LHCN-M2 (cell line): ENCODE measurements around a stretch of chr11.

GRCh38 chr11:12079956-12080773, 30.2 kb upstream of the MICAL2 start:
- RAMPAGE, long total RNA = no peak

- RAMPAGE, long total RNA = no peak
These were observed 6.6 kb upstream of the MICAL2 start for GRCh38 chr11:12103725-12104353.

GRCh38 chr11:12126548-12127486, 16.4 kb downstream of the MICAL2 start:
- RAMPAGE, long total RNA = no peak

- RAMPAGE, long total RNA = no peak
These were observed 34.0 kb downstream of the MICAL2 start for GRCh38 chr11:12144328-12144797.

DNA sequence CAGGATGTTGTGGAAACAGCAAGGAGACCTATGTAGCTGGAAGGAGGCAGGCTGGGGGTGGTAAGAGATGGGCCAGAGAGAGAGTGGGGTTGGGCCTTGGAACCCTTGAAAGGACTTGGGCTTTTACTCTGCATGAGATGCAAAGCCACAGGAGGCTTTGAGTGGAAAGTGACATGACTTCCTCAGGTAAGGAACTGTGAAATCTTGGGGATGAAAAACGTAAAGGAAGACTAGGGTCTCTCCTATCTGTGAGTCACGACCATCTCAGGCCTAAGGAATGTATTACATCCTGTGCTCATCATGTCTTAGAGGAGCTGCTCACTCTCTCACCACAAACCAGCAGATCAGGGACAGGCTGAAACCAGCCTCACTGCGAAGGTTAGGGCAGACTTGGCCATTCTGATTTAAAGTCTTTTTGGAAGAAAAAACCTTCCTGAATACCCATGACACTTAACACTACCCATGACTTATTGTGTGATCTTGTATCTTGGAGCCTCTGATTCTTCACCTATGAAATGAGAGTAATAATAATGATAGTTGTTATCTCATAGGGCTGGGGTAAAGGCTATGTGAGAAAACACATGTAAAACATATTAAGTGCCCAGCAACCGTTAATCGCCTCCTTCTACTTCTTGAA, 65.5 kb downstream of the MICAL2 start:
- RAMPAGE, long total RNA = no peak

DNA sequence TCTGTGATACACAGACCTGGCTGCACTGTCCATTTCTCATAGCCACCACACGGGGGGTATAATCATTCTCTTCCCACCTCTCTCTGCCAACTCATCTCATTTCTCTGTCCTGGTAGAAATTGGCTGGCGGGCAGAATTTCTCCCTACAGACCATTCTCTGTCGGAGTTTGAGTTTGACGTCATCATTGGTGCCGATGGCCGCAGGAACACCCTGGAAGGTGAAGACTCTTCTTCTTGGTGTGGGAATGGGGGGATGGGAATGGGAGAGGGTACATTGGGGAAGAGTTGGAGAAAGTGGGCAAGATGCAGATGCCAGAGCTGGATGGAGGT, 99.0 kb downstream of the MICAL2 start:
- RAMPAGE, long total RNA = no peak

- RAMPAGE, long total RNA = no peak
These were observed 104.9 kb downstream of the MICAL2 start for GRCh38 chr11:12215103-12215858.

- RAMPAGE, long total RNA = no peak
These were observed 115.6 kb downstream of the MICAL2 start for GRCh38 chr11:12225934-12226461.

DNA sequence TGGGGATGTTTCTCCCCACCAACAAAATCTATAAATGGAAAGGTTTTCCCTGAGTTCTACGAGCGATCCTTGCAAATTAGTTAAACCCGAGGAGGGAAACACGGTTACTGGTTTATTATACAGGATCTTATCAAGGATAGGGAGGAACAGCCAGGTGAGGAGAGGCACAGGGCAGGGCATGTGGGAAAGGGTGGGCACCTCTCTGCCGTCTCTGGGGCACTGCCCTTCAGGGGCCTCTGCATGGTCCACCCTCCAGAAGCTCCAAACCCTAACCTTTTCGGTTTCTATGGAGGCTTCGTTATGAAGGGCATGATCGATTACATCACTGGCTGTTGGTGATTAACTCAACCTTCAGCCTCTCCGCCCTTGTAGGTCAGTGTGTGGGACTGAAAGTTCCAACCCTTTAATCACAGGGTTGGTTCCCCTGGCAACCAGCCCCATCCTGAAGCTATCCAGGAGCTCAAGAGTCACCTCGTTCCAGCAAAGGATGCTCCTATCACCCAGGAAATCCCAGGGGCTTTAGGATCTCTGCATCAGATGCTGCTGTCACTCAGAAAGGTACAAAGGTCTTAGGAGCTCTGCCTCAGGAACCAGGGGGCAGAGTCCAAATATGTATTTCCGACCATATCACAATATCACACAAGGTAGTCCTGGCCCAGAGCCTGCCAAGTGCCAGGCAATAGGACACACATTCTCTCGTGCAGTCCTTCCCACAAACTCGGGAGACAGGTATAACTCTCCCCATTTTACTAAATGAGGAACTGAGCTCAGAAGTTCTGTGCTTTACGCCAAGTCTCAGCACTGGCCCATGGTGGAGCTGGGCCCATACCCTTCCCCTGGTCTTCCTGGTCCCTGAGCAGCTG, 123.6 kb upstream of the PARVA start:
- RAMPAGE, long total RNA = no peak

DNA sequence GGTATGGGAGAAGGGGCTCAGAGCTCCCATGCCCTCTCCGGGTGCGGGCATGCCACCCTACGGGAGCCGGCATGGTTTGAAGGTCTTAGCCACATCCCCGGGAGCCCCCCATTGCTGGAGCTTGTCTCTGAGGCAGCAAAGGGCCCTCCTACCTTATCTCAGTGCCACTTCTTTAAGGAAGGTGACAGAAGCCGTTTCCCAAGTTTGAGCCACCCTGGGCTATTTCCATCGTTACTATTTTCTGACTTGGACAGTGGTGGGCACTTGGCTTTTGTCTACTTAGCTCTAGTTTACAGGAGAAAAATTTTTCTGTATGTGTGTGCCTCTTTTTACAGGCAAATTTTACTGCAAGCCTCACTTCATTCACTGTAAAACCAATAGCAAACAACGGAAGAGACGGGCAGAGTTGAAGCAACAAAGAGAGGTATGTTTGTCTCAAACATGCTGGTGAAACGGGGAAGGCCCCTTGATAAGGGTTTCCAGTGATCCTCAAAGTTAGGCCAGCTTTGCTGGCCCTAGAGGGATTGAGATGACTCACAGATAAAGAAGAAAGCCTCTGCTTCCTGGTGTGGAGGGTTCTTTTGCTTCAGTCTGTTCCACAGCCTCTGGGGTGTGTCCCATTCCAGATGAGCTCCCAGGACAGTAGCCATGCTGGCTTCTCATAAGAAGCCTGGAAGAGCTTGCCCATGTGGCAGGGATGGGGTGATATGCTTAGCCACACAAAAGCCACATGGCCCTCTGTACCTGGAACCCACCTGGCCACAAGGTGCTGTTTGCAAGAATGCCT, 119.0 kb upstream of the PARVA start:
- RAMPAGE, long total RNA = no peak

- RAMPAGE, long total RNA = no peak
These were observed 103.4 kb upstream of the PARVA start for GRCh38 chr11:12273968-12274385.

- RAMPAGE, long total RNA = no peak
These were observed 20.7 kb downstream of the PARVA start for GRCh38 chr11:12398191-12398390.

GRCh38 chr11:12430838-12431486, 53.6 kb downstream of the PARVA start:
- RAMPAGE, long total RNA = no peak

DNA sequence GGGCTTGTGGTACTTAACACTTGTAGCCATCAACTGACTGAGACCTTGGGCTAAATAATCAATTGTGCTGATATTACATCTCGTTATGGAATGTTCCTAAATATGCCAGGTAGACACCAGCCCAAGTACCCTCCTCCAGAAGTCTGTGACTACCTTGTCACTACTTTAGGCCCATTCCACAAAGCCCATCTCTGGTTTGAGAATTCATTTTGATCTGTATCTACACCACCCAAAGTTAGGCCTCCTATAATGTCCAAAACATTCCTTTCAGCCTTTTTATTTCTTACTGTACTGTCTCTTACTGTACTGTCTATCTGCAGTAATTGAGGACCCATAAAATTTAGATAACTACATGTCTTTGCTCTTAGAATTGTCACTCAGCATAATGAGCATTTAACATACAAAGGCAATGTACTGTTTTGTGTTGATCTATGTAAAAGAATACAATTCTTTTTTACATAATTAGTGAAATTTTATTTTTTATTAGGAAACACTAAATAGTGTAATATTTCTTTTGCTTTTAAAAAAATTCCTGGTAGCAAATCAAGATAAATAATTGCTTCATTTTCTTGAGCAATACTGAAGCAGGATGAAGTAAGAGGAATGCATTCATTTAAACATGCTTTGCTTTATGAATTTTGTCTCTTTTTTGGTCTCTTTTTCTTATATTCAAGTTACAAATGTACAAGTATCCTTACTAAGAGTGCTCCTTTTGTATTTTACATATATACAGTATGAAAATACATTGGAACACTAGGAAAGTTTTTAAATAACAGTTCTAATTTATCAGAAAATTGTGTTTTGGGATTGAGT, 144.6 kb upstream of the TEAD1 start:
- RAMPAGE, long total RNA = no peak

- RAMPAGE, long total RNA = no peak
These were observed 126.0 kb upstream of the TEAD1 start for GRCh38 chr11:12548154-12548688.

- RAMPAGE, long total RNA = no peak
These were observed 27.0 kb downstream of the TEAD1 start for GRCh38 chr11:12701010-12701803.

GRCh38 chr11:12710886-12711377, 36.7 kb downstream of the TEAD1 start:
- RAMPAGE, long total RNA = no peak

- RAMPAGE, long total RNA = no peak
These were observed 95.5 kb downstream of the TEAD1 start for GRCh38 chr11:12769316-12770440.

GRCh38 chr11:12827734-12829108, 154.0 kb downstream of the TEAD1 start:
- RAMPAGE, long total RNA = no peak

DNA sequence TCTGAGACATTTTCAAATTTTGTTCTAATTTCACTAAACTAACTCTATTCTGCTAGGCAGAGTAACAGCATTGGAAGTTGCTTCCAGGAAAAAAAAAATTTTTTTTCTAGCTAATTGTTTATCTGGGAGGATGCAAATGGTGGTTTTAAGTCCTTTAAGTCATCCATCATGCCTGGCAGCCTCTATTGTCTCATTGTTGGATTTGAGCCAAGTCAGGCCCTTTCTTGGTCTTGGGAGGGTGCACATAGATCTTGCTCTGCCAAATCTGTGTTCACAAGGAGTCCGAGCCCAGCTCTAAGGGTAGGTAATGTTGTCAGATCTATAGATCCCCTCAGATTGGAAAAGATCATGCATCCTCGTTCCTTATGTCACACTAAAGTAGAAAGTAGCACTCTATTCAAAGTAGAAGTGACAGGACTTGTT, 166.2 kb upstream of the RASSF10 start:
- RAMPAGE, long total RNA = no peak